Measurements from ENCODE around the genes CTAG1B, SMIM9 and F8A3.

GRCh38 chrX:154470844-154471494, 8.1 kb downstream of the LAGE3 start:
- PRO-cap, 2 experiments, result no peak in any of the 2 experiments

- PRO-cap, 2 experiments, result no peak in any of the 2 experiments
Observed at GRCh38 chrX:154472829-154473546, 6.1 kb downstream of the LAGE3 start.

- PRO-cap, 2 experiments, result no peak in any of the 2 experiments
Observed at GRCh38 chrX:154485762-154486319, 574 bp downstream of the UBL4A start.

- PRO-cap, 2 experiments, result peak in 1 of 2 experiments; most common plus-strand start chrX:154511701 (in 1)
Observed at GRCh38 chrX:154511408-154511851, 4.6 kb downstream of the FAM3A start.

- PRO-cap, 2 experiments, result peak in 2 of 2 experiments; most common plus-strand start chrX:154515503 (in 2); most common minus-strand start chrX:154515309 (in 1)
Observed at GRCh38 chrX:154515090-154515584, 895 bp downstream of the FAM3A start.

- PRO-cap, 2 experiments, result peak in 2 of 2 experiments; most common plus-strand start chrX:154516536 (in 2); most common minus-strand start chrX:154516912 (in 1)
Observed at GRCh38 chrX:154516343-154517241, 560 bp upstream of the FAM3A start.

DNA sequence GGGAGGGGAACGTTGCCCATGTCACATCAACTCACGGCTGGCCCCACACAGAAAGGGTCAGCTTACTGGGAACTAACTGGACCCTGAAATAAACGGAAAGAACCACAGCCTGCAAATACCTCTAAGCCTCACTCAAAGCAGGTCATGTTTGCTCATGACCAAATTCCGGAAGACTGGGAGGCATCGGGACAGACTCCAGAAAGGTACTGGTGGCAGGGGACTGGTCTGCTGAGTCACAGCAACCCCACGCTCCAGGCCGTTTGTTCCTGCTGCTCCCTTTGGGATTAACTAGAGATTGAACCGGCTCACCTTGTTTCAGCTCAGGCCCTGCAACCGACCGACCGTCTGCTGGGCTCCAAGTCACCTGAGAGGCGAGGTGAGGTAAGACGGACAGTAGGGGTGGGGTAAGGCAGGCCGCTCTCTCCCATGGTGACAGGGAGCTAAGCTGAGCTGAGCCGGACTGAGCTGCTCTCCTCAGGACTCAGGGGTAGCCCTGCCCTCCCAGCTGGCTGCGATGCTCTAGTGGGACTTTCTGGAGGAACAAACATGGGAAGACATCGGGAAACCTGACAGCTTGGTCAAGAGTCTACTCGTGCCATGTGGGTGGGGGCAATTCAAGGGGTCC, 5.5 kb downstream of the G6PD start:
- PRO-cap, 2 experiments, result no peak in any of the 2 experiments

- PRO-cap, 2 experiments, result peak in 2 of 2 experiments; most common plus-strand start chrX:154543525 (in 2); most common minus-strand start chrX:154542962 (in 1)
Observed at GRCh38 chrX:154542778-154543801, 3.6 kb downstream of the G6PD start.

DNA sequence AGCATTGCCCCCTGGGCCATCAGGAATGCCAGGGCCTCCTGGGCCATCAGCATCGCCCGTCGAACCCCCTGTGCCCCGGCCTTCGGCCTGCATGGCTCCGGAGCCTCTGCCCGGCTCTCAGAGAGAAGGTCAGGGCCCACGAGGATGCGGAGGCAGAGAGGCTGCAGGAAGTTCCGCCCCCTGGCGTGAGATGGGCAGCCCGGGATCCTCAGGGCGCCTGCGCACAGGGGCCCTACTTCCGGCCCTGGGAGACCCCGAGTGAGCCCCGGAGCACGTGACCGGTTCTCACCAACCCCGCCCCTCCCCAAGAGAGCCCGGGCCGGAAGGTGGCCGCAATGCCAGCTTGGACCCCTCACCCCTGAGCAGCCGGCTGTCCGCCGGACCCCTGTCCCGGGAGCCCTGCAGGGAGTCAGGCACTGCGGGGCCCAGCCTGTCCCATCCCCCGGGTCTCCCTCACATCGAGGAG, at the start of gene CTAG1B:
TSS of gene CTAG1B (minus strand) at position 157 of the 466 bp plus-strand sequence.
- PRO-cap, 2 experiments, result no peak in any of the 2 experiments

GRCh38 chrX:154834496-154834713, at the start of gene SMIM9:
SMIM9 (minus strand) TSS chrX:154834662.
- PRO-cap, 2 experiments, result no peak in any of the 2 experiments

GRCh38 chrX:155458484-155458971, at the start of gene F8A3:
F8A3 (minus strand) TSS chrX:155458620.
- PRO-cap, 2 experiments, result no peak in any of the 2 experiments